Duodenum (tissue), 1 donor: ENCODE results near the gene MTCH1.

GRCh38 chr6:36838858-36839286 lies 372 bp downstream of the CPNE5 start:
- PRO-cap, result no peak

GRCh38 chr6:36865751-36866162 lies 8.8 kb downstream of the PPIL1 start:
- PRO-cap, result no peak

GRCh38 chr6:36985980-36987051 lies at the start of gene MTCH1:
MTCH1 (minus strand) TSS chr6:36986196.
- PRO-cap, result bidirectional peak, plus-strand start at chr6:36986283, minus-strand start at chr6:36986142; unidirectional peak, plus-strand start at chr6:36986552

DNA sequence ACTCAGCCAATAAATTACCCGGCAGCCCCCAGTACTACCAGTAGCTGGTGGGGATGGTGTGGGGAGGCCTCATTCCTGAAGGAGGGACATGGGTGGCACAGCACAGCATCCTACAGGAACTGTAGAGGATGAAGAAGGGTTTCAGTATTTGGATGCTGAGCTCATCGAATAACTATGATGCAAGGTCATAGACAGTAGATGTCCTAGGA lies 1.5 kb downstream of the FGD2 start:
- PRO-cap, result no peak

GRCh38 chr6:37008609-37009118 lies 3.2 kb downstream of the FGD2 start:
- PRO-cap, result no peak

GRCh38 chr6:37058040-37058360 lies 52.5 kb downstream of the FGD2 start:
- PRO-cap, result no peak

GRCh38 chr6:37073852-37074841 lies 68.7 kb downstream of the FGD2 start:
- PRO-cap, result no peak

GRCh38 chr6:37077912-37078363 lies 72.5 kb downstream of the FGD2 start:
- PRO-cap, result no peak

DNA sequence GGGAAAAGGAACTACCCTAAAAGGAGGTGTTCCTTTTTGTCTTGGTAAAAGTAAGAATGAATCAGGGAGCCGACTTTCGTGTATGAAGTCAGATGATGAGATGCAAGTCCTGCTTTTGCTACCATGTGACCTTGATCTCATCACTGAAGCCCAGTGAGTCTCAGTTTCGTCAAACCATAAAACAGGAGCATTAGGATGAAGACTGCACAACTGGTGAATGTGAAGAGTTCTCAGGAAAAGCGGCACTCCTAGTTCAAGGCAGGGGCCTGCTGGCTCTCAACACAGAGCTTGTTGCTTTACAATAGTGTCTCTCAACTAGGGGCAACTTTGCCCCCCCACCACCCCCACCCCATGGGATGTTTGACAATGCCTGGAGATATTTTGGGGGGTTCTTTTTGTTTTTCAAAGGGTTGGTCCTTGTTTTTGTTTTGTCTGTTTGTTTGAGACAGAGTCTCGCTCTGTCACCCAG lies 40.9 kb downstream of the PIM1 start:
- PRO-cap, result no peak

DNA sequence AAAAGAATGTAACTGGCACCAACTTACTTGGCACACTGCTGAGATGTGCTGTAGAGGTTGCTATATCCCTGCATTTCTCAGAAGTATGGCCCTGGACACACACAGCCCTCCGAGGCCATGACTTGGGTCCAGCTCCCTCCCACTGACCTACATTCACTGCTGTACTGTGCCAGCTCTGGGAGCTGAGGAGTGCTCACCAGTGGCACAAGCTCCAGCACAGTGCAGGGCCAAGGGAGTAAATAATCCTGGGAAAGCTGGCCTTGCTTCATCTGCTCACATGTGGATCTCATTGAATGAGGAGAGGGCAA lies 25.9 kb upstream of the TMEM217 start:
- PRO-cap, result no peak

DNA sequence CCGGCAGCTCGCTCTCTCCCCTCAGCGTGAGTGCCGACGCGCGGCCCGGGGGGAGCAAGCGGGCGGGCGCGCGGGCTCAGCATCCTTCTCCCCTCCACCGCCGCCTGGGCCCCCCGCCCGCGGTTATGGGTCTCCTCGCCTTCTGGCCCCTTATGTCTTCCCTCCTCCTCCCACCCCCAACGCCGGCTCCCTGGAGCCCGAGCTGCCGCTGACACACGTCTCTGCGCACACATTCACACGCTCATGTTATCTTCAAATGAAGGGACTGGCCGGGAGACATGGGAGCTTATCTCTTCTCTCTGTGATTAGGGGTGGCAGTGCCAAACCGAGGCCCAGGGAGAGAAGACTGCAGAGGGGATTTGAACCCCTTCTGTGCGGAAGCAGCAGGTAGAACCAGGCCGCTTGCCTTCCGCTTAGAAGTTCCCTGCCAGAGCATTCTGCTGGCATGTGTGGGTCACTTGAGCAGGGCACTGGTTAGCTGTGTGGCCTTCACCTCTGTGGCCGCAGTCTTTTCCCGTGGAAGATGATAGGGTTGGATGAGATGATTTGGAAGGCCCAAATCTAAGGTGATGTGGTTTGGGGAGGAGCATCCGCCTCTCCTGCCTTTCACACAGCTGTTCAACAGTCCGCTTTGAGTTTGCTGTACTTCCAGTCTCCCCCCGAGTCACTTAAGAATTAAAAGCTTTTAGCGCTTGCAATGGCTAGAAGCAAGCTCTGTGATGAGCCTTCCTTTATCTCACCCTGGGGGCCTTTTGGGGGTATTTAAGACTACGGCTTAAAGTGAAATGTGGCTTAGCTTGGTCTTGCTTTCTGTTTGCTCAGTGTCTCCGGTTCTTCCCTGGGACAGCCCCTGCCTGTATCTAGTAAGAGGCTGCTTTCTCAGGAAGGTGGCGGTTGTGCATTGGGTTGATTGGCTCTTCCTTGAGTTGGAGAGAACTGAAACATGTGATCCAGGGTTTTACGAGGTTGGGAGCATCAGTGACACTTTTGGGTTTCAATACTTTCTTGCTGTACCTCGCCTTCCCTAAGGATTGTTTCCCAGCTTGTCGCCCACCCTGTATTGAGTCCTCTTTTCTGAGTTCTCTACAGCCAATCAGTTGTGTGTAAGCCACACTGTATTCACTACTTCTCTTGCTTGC lies 700 bp downstream of the CMTR1 start:
- PRO-cap, result no peak

- PRO-cap, result no peak
Observed at GRCh38 chr6:37446195-37446565, 13.2 kb downstream of the CMTR1 start.

- PRO-cap, result no peak
Observed at GRCh38 chr6:37506893-37507610, 7.4 kb upstream of the CCDC167 start.

DNA sequence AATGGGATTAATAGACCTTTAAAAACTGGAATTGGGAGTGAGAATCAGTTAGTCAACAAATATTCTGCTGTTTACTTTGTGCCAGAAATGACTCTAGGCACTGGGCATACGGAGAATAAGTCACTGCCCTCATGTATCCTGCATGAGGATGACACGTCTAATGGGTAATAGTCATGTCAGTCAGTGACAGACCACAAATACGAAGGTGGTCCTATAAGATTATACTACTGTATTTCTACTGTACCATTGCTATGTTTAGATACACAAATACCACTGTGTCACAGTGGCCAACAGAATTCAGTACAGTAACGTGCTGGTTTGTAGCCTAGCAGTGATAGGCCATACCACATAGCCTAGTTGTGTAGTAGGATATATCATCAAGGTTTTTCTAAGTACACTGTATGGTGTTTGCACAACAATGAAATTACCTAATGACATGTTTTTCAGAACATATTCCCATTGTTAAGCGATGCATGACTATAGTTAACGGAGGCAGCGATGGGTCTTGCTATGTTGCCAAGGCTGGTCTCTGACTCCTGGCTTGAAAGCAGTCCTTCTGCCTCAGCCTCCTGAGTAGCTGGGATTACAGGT lies 30.9 kb downstream of the ZFAND3 start:
- PRO-cap, result no peak

DNA sequence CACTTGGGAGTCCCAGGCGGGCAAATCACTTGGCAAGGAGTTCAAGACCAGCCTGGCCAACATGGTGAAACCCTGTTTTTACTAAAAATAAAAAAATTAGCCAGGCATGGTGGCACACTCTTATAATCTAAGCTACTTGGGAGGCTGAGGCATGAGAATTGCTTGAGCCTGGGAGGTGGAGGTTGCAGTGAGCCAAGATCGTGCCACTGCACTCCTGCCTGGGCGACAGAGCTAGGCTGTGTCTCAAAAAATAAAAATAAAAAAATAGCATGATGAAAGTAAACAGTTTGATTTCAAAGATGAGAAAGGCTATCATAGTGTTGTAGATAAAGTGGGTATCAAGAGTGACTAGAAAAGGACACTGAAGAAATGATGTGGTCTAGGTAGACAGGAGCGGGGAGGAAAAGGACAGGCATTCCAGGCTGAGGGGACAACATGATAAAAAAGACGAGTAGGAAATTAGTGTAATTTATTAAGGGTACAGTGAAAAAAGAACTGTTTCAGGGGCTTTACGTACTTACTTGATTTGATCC lies 41.6 kb downstream of the ZFAND3 start:
- PRO-cap, result no peak

GRCh38 chr6:38139413-38140034 lies 320.0 kb downstream of the ZFAND3 start:
- PRO-cap, result no peak

GRCh38 chr6:38173942-38174429 lies 354.5 kb downstream of the ZFAND3 start:
- PRO-cap, result no peak

- PRO-cap, result no peak
Observed at GRCh38 chr6:38261901-38262375, 377.8 kb downstream of the BTBD9 start.

- PRO-cap, result no peak
Observed at GRCh38 chr6:38349618-38350448, 289.9 kb downstream of the BTBD9 start.

- PRO-cap, result no peak
Observed at GRCh38 chr6:38443512-38444566, 195.9 kb downstream of the BTBD9 start.